OVCAR3 (cell line): ENCODE measurements around a stretch of chr15.

DNA sequence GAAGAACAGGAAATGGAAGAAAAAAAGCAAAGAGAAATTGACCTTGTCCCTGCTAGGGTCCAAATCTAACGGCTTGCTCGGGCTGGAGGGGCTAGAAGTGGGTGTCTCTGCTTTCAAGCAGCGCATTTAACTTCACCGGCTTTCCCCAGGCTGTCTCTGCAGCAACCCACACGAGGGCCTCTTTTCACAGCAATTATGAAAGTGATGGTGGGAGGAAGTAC, 41.0 kb downstream of the NGRN start:
- RRBS: no CpG with 5 or more reads among the region's 5 CpGs

DNA sequence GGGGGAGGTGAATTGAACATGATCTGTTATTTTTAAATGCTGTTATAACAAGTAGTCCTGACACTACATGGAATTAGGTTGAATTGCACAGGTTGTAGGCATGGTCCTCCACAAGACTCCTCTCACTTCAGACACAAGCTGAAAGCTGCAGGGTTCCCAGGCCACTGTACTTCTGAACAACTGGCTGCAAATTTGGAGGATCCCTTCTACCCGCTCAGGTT, 66.6 kb downstream of the IQGAP1 start:
- RRBS: no CpG with 5 or more reads among the region's 1 CpG

GRCh38 chr15:90581105-90581379, 51.3 kb downstream of the CRTC3 start:
- RRBS: no CpG with 5 or more reads among the region's 2 CpGs

DNA sequence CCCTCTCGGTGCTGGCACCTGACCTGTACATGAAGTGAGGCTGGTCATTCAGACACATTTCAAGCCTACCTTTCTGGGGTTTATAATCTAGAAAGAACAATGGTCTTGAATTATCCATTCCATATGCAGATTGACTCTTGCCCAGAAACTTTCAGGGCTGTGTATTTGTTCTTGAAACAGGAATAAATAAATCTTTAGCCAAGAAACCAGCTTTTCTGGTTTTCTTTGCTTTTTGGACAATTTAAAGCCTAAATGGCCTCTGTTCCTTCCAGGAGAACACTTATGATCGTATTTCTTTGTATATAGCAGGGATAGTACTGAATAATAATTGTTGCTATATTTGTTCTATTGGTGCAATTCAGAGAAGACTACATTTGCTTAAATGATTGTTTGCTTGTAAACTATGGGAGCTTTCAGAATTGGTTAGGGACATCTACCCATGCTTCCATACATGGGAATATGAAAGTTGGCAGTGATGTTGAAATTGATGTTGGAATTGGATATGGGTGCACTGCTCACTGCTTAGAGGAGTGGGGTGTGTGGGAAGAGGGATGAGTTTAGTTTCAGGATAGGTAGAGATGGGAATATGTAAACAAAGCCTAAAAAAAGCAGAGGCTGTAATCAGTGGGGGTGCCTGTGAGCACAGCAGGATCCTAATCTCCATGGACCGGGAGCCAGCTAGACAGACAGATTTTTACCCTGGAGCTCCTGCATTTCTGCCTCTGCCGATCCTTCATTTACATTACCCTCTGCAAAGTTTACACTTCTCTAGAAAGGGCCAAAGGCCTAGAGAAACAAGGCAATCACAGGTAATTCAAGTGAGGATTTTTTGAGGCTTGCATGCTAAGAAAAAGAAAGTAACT, 79.3 kb downstream of the CRTC3 start:
- RRBS: no CpG with 5 or more reads among the region's 4 CpGs

DNA sequence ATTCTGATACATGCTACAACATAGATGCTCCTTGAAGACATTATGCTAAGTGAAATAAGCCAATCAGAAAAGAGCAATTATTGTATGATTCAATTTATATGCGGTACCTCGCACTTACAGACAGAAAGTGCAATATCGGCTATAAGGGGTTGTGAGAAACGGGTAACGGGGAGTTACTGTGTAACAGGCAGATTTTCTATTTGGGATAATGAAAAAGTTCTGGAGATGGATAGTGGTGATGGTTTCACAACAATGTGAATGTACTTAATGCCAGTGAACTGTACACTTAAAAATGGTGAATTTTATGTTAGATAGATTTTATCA, 832 bp upstream of the BLM start:
- RRBS: no CpG with 5 or more reads among the region's 5 CpGs

DNA sequence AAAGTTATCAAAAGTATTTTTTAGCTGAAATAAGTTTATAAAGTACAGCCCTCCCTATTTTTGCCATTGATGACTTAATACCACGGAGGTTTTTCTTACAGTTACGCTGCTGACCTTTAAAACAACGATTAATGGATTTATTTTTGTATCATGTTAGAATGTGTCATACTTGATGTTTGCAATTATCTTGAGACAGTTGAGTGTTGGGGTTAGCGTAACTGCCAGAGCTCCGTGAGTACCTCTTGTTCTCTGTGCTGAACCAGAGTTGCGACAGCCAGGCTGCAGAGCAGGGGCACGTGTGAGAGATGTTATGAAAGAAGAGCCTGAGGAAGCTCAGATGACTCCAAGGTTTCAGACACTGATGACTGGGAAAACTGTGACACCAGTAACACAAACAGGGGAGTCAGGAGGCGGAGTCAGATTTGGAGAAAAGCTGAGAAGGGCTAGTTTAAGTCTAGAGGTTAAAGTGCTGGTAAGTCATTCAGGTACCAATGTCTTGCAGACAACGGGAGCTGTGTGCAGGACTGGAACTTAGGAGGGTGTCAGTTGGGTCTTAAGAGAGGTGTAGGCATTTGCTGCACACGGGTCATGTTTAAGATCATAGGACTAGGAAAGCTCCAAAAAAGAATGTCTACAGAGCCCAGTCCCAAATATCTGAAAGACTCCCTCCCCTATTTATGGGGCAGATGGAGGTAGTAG, 45.0 kb downstream of the BLM start:
- RRBS: no CpG with 5 or more reads among the region's 10 CpGs

- RRBS: no CpG with 5 or more reads among the region's 3 CpGs
Observed at GRCh38 chr15:90823713-90823912, 44.8 kb upstream of the FURIN start.

DNA sequence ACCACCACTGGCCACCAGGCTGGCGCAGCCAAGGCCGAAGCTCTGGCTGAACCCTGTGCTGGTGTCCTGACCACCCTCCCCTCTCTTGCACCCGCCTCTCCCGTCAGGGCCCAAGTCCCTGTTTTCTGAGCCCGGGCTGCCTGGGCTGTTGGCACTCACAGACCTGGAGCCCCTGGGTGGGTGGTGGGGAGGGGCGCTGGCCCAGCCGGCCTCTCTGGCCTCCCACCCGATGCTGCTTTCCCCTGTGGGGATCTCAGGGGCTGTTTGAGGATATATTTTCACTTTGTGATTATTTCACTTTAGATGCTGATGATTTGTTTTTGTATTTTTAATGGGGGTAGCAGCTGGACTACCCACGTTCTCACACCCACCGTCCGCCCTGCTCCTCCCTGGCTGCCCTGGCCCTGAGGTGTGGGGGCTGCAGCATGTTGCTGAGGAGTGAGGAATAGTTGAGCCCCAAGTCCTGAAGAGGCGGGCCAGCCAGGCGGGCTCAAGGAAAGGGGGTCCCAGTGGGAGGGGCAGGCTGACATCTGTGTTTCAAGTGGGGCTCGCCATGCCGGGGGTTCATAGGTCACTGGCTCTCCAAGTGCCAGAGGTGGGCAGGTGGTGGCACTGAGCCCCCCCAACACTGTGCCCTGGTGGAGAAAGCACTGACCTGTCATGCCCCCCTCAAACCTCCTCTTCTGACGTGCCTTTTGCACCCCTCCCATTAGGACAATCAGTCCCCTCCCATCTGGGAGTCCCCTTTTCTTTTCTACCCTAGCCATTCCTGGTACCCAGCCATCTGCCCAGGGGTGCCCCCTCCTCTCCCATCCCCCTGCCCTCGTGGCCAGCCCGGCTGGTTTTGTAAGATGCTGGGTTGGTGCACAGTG, 1.6 kb upstream of the FES start:
- RRBS: no CpG with 5 or more reads among the region's 18 CpGs

- RRBS: no CpG with 5 or more reads among the region's 13 CpGs
Observed at GRCh38 chr15:90917011-90917726, 14.1 kb downstream of the MAN2A2 start.

DNA sequence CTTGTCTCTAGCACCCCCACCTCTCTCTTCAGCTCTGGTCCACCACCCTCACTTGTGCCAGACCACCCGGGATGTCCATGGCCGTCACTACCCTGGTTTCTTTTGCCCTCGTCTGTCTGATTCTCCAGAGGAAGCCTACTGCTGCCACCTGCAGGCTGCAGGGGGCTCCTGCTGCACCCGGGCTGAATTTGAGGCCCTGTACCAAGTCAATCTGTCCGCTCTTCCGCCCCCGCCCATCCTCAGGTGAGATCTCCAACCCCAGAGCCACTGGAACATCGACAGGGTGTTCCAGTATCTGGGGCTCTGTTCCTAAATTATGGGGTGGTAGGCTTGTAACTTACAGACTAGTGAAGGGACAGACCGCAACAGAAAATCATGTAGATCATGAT, 784 bp upstream of the UNC45A start:
- RRBS: 17% methylated on average over 3 of the region's 9 CpGs

DNA sequence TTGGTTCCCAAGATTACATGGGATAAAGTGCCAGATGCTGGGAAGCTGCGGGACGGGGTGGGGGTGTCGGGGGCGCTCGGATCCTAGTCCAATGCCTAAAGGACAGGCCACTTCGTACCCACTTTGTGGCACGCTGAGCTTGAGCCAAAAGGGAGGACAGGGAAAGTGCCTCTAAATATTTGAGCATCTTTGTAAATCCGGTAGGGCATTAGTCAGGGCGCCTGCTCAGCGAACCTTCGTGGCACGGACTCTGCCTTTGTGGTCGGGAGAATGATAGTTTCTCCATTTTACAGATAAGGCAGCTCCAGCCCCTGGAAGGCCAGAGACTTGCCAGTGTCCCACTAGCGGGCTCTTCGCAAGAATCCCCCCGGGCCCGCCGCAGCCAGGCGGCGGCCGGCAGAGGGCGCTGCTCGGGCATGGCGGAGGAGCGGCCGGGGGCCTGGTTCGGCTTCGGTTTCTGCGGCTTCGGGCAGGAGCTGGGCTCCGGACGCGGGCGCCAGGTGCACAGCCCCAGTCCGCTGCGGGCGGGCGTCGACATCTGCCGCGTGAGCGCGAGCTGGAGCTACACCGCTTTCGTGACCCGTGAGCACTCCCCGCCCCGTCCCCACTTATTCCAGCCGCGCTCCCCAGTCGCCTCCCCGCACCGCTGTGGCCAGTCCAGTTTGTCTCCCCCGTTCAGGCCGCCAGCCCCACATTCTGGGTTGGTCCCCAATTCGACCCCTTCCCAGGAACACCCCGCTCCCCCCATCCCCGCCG, 1.8 kb downstream of the RCCD1 start:
- RRBS: 15% methylated on average over 11 of the region's 59 CpGs

DNA sequence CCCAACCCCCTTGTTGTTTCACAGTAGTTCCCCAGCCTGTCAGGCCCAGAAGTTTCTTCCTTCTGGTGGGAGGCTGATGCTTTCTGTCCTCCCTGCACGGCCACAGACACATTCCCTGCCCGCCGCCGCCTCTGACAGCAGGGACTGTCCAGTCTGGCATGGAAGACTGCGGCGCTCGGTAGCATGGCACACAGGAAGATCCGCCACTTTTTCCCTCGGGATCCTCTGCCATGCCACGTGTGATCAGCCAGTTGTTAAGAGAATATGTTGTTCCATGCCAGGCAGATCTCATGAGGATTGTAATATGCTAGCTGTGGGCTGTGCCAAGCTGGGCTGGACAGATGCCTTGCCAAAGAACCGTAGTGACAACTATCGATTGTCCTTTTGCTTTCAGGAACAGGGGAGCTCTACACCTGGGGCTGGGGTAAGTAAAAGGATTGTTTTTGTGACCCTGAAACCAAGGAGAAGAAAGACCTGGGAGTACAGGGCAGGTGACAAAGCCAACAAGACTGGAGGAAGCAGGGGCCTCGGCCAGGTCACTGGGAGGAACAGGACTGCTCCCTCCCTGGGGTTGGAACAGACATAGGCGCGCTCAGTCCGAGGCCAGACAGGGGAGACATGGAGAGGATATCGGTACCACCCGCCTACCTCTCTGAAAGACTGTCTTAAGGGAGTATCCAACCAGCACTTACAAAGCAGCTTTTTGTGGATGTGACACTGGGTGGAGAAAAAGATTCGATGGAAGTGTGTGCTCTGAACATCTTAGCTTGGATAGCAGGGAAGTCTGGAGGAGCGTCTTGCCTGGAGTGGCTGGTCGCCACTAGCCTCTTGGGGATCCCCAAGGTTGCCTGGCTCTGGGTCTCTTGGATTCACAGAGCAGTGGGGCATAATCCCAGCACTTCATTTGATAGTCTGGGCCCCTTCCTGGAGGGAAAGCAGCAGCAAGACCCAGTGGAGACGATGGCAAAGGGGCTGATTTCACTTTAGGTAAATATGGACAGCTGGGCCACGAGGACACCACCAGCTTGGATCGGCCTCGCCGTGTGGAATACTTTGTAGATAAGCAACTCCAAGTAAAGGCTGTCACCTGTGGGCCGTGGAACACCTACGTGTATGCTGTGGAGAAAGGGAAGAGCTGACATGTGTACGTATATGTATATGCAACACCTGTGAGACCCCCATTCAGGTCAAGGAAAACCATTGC, 6.3 kb downstream of the RCCD1 start:
- RRBS: no CpG with 5 or more reads among the region's 29 CpGs

GRCh38 chr15:90993066-90993469, 1.3 kb downstream of the PRC1 start:
- RRBS: no CpG with 5 or more reads among the region's 7 CpGs

DNA sequence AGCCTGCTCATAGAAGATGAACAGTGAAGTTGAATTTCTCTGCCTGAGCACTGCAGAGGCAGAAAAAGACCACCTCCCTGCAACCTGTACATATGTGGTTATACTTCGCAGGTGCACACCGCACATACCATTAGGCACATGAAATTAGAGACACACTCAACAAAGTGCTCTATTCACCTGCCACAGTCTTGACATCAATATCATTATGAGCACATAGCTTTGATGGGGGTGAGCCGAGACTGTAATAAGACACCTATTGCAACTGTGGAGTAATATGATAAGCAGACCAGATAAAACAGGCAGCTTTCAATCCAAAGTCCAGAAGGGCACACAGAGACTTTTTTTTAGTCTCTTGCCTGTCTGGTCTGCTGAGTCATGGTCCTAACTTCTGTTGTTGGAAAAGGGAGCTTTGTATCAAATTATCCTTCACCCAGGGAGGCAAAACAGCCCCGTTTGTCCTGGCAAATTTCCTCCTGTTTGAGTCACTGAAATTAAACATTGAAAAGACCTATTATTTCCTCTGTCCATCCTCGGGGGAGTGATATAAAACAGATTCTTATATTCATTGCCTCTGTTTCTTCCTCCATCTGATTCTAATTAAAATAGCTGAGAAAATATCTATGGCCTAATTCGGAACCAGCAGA, 316.8 kb upstream of the SLCO3A1 start:
- RRBS: no CpG with 5 or more reads among the region's 6 CpGs

DNA sequence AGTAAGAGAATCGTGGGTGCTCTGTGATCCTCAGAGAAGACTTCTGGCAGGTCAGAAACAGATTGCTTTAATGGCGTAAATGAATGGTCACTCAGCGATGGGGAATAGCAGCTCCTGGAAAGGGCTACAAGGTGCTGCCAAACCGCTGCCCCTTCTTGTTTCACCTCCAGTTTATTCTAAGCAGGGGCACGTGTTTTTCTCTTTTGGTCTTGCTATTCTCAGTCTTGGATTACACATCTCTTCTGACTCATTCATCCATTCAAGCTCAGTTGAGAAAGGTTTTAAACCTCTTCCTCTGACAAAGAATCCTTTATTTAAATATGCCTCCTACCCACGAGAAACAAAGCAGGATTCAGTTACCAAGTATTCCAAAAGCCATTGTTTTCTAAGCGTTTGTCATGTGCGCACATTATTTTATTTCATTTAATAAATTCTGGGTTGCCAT, 292.2 kb upstream of the SLCO3A1 start:
- RRBS: no CpG with 5 or more reads among the region's 8 CpGs

DNA sequence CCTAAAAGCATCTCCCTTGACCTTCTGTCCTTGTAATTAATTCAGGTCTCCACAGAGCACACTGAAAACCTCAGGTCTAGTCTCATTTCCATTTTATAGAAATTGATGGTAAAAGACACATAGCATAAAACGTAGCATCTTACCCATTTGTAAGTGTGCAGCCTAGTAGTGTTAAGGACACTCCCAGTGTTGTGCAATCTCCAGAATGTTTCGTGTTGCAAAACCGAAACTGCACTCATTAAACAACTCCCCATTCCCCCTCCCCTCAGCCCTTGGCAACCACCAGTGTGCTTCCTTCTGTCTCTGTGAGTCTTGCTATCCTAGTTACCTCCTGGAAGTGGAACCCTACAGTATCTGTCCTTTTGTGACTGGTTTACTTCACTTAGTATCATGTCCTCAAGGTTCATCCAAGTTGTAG, 89.5 kb downstream of the SLCO3A1 start:
- RRBS: no CpG with 5 or more reads among the region's 3 CpGs

DNA sequence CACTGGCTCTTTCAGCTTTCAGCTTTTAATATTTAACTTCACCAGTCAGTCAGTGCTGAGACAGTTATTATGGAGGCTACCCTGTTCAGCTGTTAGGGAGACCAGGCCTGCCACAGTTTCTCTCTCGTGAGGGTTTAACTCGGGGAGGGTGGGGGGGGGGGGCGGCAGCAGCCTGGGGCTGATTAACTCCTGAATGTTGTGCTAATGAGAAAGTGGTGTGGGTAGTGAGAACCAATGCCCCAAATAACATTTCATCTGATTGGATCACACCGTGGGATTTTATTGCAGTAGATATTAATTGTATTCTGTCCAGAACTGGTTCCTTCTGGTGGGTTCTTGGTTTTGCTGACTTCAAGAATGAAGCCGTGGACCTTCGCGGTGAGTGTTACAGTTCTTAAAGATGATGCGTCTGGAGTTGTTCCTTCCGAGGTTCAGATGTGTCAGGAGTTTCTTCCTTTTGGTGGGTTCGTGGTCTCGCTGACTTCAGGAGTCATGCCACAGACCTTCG, 109.8 kb downstream of the SLCO3A1 start:
- RRBS: no CpG with 5 or more reads among the region's 12 CpGs

DNA sequence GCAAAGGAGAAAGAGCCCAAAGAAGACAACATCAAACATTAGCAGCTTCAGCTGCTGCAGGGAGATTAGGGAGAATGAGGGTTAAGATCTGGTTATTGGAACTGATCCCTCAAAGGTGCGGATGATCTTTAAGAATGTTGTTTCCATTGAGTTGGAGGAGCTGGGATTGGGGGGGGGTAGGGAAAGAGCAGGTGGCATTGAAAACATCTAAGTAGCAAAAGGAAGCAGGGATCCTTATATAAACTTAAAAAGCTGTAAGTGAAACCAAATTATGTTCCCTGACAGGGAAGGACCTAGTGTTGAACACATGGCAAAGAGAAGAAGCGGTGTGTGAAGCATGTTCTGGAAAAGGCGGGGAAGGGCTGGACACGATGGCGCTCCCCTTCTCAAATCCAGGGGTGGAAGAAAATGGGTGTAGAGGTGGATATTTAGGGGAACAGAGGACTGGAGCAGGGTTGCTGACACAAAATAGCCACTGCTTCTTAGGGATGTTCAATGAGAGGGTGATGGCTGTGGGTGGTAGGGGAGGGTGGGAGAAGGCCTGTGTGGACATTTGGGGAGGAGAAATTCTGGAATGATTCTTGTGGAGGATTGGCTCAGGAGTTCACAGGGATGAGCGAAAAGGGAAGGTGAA, 163.7 kb downstream of the SLCO3A1 start:
- RRBS: no CpG with 5 or more reads among the region's 6 CpGs

GRCh38 chr15:92069594-92070345, 216.3 kb downstream of the SLCO3A1 start:
- RRBS: no CpG with 5 or more reads among the region's 18 CpGs